Endothelial cell of umbilical vein (primary cell): ENCODE measurements around a stretch of chr9.

GRCh38 chr9:136229038-136230010 lies 16.3 kb downstream of the QSOX2 start:
- PRO-cap: no peak
CAGE:
- cytosol, long polyA minus RNA: no peak
- cytosol, long polyA plus RNA: no peak
- long polyA plus RNA: no peak
- nucleus, long polyA minus RNA: no peak
- nucleus, long polyA plus RNA: no peak

GRCh38 chr9:136231537-136232377 lies 13.9 kb downstream of the QSOX2 start:
- PRO-cap: no peak
CAGE:
- cytosol, long polyA minus RNA: no peak
- cytosol, long polyA plus RNA: no peak
- long polyA plus RNA: no peak
- nucleus, long polyA minus RNA: no peak
- nucleus, long polyA plus RNA: no peak

DNA sequence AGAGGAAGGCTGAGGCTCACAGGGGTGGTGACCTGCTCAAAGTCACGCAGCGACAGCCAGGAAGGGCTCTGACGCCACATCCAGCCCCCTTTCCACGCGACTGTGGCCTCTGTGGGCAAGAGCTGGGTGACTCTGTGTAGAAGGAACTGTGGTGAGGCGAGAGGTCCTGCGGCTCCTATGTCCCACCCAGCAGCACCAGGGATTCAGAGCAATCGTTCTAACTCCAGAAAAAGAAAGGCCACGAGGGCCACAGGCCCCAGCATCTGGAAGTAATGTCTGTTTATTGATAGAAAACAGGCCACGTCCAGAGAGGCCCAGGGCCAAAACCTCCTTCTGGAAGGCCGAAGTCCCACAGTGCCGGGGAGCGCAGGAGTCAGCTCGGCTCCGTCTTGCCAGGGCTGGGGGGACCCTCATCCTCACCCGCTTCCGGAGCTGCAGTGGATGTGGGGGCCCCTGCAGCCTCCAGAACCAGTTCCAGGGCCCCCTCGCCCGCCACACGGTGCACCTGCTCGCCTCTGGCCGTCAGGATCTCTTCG lies 1.8 kb downstream of the DNLZ start:
- PRO-cap: no peak
CAGE:
- cytosol, long polyA minus RNA: no peak
- cytosol, long polyA plus RNA: no peak
- long polyA plus RNA: no peak
- nucleus, long polyA minus RNA: no peak
- nucleus, long polyA plus RNA: no peak

DNA sequence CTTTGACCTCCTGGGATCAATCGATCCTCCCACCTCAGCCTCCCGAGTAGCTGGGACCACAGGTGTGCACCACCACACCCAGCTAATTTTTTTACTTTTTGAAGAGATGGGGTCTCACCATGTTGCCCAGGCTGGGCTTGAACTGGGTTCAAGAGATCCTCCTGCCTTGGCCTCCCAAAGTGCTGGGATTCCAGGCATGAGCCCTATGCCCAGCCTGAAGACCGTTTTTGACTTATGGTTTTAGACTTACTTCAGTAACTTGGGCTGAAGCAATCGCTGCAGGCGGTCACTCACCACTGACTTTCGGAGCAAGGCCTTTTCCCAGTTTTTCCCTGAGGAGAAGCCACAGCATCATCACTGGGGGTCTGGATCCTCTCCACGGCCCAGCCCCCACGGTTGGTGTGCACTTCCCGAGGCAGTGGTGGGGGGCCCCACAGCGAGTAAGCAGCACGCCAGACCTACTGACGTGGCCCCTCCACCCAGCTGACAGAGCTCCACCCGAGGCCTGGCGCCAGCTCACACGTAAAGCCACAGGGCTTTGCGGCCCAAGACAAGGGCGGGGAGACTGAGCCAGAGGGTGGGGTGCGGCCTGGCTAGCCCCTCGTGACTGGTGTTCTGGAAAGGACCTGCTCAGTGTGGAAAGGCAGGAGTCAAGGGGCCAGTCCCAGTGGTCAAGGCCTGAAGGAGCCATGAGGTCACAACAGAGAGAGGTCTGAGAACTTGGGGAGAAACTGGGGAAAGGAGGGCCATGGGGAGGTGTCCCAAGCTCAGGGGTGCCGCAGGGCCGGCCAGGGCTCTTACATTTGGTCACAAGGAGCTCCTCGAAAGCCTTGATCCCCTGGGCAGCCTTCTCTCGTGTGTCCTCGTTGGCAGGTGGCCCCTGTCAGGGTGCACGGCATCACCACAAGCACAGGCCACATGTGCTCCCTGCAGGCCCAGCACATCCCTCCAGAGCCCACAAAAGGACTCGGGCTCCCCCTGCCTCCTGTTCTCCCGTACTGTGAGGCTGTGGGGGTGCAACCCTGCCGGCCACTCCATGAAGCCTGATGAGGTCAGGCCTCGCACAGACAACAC lies 5.6 kb downstream of the SNAPC4 start:
- PRO-cap: no peak
CAGE:
- cytosol, long polyA minus RNA: no peak
- cytosol, long polyA plus RNA: no peak
- long polyA plus RNA: no peak
- nucleus, long polyA minus RNA: no peak
- nucleus, long polyA plus RNA: no peak

DNA sequence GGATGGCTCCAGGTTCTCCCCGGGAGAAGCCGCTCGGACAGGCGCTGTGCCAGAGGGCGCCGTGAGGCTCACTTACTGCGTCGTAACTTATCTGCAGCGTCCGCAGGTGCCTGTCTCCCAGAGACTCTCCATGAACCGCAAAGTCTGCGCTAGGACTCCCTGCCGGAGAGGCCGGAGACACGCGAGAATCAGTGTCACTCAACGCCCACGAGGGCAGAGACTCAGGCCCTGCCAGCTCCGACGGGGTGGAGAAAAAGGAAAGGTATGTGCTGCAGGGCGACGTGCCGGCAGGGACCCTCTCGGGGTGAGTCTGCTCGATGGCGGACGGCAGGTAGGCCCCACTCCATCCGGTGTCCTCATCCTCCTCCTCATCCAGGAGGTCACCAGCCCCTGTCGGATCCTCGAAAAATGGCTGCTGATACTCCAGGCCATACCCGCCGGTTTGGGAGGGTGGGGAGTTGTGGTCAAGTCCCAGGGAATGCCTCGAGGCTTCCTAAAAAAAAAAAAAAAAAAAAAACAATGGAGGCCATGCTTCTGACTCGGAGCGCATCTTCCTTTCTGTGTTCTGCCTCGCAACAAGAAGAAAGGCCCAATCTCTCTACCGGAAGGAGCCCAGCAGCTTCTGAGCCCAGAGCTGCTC lies 3.2 kb downstream of the ENTR1 start:
- PRO-cap: no peak
CAGE:
- cytosol, long polyA minus RNA: no peak
- cytosol, long polyA plus RNA: no peak
- long polyA plus RNA: no peak
- nucleus, long polyA minus RNA: no peak
- nucleus, long polyA plus RNA: no peak

DNA sequence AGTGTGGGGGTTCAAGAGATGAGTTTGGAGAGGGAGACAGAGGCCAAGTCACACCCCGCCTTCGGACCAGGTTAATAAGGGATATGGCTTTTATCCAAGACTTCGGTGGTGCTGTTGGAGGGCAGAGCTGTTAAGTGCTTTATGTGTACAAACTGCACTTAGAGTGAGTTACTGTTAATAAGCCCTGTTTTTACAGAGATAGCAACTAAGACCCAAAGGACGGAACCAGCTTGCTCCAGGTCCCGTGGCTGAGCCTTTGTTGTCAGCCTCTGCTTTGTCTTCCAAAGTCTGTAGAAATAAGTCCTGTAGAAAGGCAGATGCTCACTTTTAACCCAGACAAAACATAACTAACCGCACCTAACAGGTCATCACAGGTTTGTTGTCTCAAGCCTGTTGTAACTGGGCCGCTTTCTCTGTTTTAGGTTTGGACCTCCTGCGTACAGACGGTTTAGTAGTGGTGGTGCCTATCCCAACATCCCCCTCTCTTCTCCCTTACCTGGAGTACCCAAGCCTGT lies 1.2 kb downstream of the PMPCA start:
- PRO-cap: no peak
CAGE:
- cytosol, long polyA minus RNA: no peak
- cytosol, long polyA plus RNA: no peak
- long polyA plus RNA: no peak
- nucleus, long polyA minus RNA: no peak
- nucleus, long polyA plus RNA: no peak

DNA sequence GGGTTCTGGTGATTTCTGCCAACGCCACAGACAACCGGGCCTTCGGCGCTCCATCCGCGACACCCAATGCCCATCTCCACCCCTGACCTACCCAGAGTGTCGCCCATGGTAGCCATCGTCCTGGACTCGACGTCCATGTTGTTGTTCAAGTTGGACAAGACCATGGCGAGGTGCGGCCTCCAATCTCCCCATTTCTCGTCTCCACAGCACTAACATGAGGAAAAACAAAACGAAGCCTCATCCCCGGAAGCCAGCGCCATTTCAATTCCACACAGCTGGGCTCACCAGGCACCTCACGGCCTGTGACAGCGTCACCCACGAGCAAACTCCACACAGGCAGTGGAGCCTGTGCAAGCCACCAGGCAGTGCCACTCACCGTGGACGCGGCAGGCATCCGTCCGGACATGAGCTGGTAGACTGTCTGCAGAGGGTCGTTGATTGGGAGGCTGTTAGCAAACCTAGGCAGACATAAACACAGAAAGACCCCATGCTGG lies 20.1 kb upstream of the INPP5E start:
- PRO-cap: no peak
CAGE:
- cytosol, long polyA minus RNA: no peak
- cytosol, long polyA plus RNA: no peak
- long polyA plus RNA: no peak
- nucleus, long polyA minus RNA: no peak
- nucleus, long polyA plus RNA: no peak

GRCh38 chr9:136462748-136463615 lies 19.9 kb downstream of the SEC16A start:
- PRO-cap: no peak
CAGE:
- cytosol, long polyA minus RNA: no peak
- cytosol, long polyA plus RNA: no peak
- long polyA plus RNA: no peak
- nucleus, long polyA minus RNA: no peak
- nucleus, long polyA plus RNA: no peak

GRCh38 chr9:136473890-136474900 lies 8.6 kb downstream of the SEC16A start:
- PRO-cap: no peak
CAGE:
- cytosol, long polyA minus RNA: no peak
- cytosol, long polyA plus RNA: no peak
- long polyA plus RNA: no peak
- nucleus, long polyA minus RNA: no peak
- nucleus, long polyA plus RNA: no peak

- PRO-cap: unidirectional peak, plus-strand start at chr9:136482573; bidirectional peak, plus-strand start at chr9:136482703, minus-strand start at chr9:136482714
CAGE:
- cytosol, long polyA minus RNA: no peak
- cytosol, long polyA plus RNA: no peak
- long polyA plus RNA: no peak
- nucleus, long polyA minus RNA: no peak
- nucleus, long polyA plus RNA: no peak
These were observed 483 bp downstream of the SEC16A start for GRCh38 chr9:136482259-136482854.

DNA sequence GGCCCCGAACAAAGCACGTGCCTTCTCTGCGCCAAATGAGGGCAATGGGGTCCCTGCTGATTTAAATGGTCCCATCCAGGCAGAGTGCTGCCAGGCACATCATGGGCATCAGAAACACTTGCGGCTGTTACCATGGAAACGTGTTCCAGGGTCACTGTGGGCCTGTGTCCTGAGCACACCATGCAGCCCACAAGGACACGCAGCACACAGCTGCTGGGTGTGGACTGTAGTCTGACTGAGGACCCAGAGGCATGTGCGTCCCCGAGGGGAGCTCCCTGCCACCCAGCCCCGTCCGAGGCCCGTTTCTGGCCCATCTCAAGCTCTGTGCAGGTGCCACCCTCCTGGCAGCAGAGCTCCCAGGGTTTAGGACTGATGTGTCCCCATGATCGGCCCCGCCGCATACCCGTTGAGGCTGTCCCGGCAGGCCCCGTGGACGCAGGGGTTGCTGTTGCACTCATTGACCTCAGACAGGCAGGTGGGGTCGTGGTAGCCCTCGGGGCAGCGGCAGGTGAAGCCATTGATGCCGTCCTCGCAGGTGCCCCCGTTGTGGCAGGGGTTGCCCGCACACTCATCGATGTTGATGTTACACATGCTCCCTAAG lies 31.4 kb upstream of the SEC16A start:
- PRO-cap: no peak
CAGE:
- cytosol, long polyA minus RNA: no peak
- cytosol, long polyA plus RNA: no peak
- long polyA plus RNA: no peak
- nucleus, long polyA minus RNA: no peak
- nucleus, long polyA plus RNA: no peak

DNA sequence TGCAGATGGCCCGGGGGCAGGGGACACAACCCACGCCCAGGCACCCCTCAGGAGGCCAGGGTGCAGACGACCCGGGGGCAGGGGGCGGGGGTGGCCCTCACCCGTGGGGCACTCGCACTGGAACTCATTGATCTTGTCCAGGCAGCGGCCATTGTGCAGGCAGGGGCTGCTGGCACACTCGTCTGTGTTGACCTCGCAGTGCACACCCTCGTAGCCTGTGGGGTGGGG lies 28.8 kb downstream of the NOTCH1 start:
- PRO-cap: unidirectional peak, minus-strand start at position 126 of the sequence
CAGE:
- cytosol, long polyA minus RNA: no peak
- cytosol, long polyA plus RNA: no peak
- long polyA plus RNA: no peak
- nucleus, long polyA minus RNA: no peak
- nucleus, long polyA plus RNA: no peak

DNA sequence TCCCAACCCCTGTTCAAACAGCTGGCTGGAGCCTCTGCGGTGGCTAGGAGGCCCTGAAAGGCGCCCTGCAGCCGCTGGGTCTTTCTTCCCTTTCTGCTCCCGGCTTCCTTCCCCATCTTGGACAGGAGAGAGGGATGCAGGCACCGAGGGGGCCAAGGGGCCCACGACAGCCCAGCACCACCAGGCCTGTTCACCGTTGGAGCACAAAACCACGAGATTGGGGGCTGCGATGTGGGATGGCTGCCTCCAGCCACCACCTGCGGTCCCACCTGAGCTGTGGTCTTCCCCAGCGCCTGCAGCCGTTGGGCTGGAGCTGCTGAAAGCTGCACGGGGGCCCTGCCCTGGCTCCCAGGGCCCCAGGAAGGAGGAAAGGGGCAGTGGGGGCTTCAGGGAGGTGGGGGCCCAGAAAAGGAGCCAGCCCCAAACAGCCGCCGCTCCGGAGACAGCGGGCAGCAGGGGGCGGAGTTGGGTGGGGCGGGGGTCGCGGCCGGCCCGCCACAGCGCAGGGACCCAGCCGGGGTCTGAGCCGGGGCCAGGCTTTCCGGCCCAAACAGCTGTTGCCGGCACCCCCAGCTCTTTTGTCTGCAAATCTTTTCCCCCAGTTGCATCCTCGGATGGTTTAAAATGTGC lies 16.1 kb downstream of the NOTCH1 start:
- PRO-cap: bidirectional peak, plus-strand start outside the sequence, minus-strand start at position 523 of the sequence
CAGE:
- cytosol, long polyA minus RNA: no peak
- cytosol, long polyA plus RNA: no peak
- long polyA plus RNA: no peak
- nucleus, long polyA minus RNA: no peak
- nucleus, long polyA plus RNA: no peak

DNA sequence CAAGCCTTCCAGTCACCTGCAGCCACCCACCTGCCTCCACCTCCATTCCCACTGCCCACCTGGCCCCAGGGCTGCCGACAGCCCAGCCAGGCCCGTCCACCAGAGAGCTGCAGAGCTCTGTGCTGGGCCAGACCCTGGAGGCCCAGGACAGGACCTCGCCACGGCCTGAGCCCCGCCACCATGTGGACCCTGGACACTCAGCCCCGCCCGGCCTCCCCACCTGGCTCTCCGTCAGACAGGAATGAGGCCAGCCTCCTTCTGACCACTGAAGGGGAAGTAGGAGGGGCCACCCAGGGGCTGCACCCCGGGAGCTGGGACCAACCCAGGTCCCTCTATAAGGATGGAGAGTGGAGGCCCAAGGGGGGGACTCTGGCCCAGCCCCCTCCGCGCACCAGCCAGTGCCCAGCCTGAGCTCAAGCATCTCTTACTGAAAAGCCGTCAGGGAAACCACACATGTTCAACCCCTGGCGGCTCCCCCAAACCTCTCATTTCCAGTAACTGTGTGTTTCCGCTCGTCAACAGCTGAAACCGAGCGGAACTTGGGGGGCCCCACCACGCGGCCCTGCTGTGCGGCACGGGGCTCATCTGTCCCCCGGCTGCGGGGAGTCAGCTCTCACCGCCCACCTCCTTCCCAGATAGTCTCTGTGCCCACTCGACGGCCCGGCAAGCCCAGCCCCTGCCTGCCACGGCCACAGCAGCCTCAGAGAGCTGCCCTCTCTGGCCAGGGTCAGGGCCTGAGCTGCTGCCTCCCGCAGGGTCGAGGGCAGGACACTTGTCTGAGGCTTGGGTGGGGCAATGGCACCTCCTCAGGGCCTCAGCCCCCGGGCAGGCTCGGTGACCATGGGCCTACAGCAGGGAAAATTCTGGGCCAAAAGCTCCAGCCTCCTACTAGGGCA lies 12.7 kb downstream of the NOTCH1 start:
- PRO-cap: no peak
CAGE:
- cytosol, long polyA minus RNA: no peak
- cytosol, long polyA plus RNA: no peak
- long polyA plus RNA: no peak
- nucleus, long polyA minus RNA: no peak
- nucleus, long polyA plus RNA: no peak

GRCh38 chr9:136540089-136540815 lies 5.6 kb downstream of the NOTCH1 start:
- PRO-cap: no peak
CAGE:
- cytosol, long polyA minus RNA: no peak
- cytosol, long polyA plus RNA: no peak
- long polyA plus RNA: no peak
- nucleus, long polyA minus RNA: no peak
- nucleus, long polyA plus RNA: no peak

DNA sequence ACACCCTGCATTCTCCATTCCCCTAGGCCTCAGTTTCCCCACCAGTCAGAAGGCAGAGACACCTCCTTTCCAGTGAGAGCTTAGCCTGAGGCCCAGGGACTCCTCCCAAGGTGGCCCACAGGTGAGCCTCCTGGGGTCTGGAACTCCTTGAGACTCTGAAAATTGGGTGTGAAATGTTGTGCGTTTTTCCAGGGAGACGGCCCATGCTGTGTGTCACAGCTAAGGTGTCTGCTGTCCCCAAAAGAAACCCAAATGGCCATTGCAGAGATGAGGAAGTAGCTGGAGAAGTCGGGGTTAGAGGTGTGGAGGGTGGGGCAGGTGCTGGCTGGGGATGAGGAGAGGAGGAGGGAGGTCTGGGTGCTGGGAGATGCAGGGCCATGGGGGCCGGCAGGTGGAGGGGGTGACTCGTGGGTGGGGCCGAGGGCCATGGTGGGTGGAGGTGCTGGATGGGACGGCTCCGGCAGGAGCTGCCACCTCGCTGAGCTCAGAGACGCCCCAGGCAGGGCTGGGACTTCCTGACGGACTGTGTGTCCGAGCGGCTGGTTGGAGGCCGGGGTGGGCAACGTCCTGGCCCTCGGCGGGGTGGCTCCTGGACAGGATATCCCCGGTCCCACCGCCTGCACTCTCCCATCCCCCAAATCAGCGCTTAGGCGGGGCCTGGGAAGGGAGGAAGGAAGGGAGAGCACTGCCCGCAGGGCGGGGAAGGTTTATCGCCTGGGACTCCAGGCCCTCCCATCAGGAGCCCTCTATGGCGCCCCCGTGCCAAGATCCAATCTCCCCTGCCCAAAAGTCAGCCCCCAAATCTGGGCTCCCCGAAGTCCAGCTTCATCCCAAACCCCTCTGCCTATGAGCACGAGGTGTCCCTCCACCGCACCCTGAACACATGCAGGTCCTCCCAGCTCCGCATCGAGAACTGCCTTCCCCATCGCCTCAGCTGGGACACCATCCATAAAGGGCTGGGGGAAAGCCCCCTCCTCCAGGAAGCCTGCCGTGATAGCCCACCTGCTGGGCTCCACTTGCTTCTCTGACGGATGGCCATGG lies 58.1 kb upstream of the NOTCH1 start:
- PRO-cap: no peak
CAGE:
- cytosol, long polyA minus RNA: no peak
- cytosol, long polyA plus RNA: no peak
- long polyA plus RNA: no peak
- nucleus, long polyA minus RNA: no peak
- nucleus, long polyA plus RNA: no peak

DNA sequence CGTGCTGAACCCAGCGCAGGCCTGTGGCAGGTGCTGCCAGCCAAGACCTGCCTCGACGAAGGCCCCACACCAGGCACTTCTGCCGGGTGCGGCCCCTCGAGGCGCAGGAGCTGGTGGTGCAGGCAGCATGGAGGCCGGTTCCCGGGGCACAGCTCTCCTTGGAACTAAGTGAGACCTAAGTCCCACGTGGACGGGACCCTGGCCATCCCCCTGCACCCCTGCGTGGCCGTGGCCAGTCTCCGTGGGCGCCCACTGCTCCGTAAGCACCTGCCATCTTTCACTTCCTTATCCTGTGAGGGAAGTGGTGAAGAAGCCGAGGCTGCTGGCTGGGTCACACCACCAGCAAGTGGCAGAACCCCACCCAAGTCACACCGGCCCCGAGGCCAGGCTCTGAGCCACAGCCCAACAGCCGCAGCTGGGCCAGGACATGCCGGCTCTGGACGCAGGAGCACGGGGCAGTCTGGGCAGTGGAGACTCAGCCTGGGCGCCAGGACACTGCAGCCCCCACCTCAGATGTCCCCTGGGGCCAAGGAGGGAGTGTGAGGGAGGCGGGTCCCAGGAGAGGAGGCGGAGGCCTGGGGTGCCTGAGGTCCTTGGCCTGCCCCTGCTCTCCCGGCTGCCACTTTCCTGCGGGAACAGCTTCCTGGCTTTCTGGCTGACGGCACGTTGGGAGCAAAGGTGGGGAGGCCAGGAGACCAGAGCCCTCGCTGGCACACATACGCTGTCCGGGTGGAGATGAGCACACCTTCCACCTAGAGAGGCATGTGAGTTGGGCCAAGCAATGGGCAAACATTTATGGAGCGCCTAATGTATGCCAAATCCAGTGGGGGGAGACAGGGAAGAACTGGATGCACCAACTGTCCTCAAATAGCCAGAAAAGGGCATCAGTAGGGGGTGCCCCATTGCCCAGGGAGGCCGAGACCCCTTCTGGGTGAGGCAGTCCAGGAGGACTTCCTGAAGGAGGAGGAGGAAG lies 44.0 kb upstream of the EGFL7 start:
- PRO-cap: no peak
CAGE:
- cytosol, long polyA minus RNA: no peak
- cytosol, long polyA plus RNA: no peak
- long polyA plus RNA: no peak
- nucleus, long polyA minus RNA: no peak
- nucleus, long polyA plus RNA: no peak

DNA sequence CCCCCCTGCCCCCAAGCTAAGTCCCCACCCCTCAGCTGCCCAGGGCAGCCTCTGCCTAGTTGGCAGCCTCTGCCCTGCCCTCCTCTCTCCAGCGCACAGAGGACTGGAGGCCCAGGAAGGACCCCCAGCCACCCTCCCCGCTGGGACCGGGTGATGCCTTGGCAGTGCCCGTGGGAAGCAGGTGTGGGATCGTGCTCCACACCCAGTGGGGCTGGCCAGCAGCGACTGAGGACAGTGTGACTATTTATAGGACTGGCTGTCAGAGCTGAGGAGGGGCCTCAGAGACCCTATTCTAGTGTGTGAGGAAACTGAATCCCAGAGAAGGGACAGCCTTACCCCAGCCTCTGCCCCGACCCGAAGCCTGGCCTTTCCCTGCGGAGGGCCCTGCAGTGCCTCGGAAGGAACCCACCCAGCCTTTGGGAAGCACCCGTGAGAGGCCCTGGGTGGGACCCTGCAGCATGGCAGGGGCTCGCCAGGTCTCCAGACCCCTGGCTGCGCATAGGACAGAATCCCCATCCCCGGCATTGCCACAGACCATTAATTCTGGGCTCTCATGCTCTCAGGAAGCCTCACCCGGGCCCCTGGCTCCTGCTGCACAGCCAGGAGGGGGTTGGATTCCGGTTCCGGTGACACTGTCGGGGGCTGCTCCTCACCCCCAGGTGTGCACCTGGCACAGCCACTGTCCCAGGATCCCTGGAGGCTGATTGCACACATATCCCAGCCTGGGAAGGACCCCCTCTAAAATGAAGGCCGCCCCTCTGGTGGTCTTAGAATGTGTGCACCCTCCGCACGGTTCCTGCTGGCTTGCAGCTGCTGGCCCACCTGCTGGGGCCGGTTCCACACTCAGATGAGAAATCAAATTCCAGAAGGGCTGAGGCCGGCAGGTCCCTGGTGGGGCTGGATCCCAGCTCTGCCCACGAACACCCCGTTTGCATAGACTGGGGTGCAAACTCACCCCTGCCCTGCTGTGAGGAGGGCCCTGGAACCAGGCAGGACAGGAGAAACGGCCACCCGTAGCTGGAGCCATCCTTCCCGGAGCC lies 4.5 kb downstream of the EGFL7 start:
- PRO-cap: bidirectional peak, plus-strand start at position 94 of the sequence, minus-strand start outside the sequence; bidirectional peak, plus-strand start at position 357 of the sequence, minus-strand start at position 220 of the sequence
CAGE:
- cytosol, long polyA minus RNA: no peak
- cytosol, long polyA plus RNA: no peak
- long polyA plus RNA: no peak
- nucleus, long polyA minus RNA: start-site peak on the minus strand centred at position 255 of the sequence, 191 bp wide, 6 reads
- nucleus, long polyA plus RNA: no peak

- PRO-cap: unidirectional peak, plus-strand start at chr9:136677130; unidirectional peak, plus-strand start at chr9:136677163
CAGE:
- cytosol, long polyA minus RNA: no peak
- cytosol, long polyA plus RNA: no peak
- long polyA plus RNA: no peak
- nucleus, long polyA minus RNA: no peak
- nucleus, long polyA plus RNA: no peak
These were observed 10.2 kb downstream of the AGPAT2 start for GRCh38 chr9:136676861-136677615.

GRCh38 chr9:136690063-136690687 lies 2.9 kb upstream of the AGPAT2 start:
- PRO-cap: no peak
CAGE:
- cytosol, long polyA minus RNA: no peak
- cytosol, long polyA plus RNA: no peak
- long polyA plus RNA: no peak
- nucleus, long polyA minus RNA: no peak
- nucleus, long polyA plus RNA: no peak